ENCODE data around the gene INPP1.

- RRBS, result no CpG with 5 or more reads among the region's 1 CpG
Measured at GRCh38 chr2:188142731-188142947, 149.0 kb upstream of the GULP1 start.

DNA sequence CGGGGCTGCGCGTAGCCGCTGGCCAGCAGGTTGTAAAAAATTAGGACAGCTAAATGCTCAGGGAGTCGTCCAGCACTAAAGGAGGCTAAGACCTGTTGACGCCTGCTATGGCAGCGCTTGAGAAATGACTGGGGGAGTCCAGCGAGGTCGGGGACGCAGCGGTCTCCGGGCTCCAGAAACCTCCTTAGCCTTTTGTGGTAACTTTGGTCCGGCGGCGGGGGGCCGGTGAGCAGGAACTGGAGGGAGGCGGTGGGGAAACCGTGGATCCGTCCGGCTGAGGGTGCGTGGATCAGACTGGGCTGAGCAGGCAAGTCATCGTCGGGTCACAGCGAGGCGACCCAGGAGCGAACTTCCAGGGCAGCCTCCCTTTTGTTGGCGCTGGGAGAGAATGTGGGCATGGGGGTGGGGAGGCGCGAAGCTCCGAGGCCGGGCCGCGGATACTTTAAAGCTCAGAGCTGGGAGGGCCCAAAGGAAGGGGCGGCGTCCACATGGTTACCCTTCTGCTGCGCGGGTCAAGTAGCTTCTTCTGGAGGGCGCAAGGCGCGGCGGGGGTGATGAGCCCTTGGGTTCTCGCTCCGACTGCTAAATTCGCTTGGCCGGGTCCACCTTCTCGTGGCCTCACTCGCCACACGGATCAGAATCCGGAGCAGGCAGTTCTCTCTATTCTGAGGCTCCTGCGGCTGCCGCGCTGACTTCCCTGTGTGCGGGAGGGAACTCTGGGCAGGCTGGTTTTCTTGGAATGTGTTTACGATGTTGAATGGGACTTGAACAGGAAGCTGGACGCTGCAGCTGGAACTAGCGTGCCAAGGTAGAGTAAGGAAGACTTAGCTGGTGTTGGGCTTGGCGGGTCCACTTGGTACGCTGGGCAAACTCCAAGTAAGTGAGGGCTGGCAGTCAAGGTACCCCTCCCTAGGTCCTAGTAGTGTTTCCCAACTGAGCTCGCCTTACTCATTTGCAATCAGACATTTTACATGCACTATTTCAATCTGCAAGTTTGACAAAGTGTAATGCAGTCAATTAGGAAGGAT lies 945 bp downstream of the GULP1 start:
- RRBS, result 1% methylated on average over 6 of the region's 59 CpGs

DNA sequence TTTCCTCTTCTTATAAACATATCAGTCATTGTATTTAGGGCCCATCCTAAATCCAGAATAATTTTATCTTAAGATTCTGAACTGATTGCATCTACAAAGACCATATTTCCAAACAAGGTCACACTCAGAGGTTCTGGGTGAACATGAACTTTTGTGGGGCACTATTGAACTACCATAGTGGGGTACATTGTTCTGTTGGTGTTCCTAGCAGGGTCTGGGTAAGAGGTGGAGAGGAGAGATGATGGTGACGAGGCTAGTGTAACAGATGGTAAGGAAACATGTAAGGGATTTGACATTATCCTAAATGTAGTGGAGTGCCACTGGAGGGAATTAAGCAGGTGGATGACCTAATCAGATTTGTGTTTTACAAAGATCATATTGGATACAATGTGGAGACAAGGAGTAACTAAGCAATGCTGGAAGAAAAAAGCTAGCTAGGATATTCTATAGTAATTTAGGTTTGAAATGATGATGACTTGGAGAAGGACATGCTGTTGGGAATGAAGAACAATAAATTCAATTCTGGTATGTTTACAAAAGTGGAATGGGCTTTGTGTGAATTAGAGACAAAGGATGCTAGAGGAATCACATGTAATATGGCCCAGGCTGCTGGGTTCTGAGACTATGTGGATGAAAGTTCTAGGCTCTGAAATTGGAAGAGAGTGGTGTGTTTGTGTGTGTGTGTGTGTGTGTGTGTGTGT lies 108.7 kb downstream of the GULP1 start:
- RRBS, result no CpG with 5 or more reads among the region's 1 CpG

- RRBS, result no CpG with 5 or more reads among the region's 1 CpG
Measured at GRCh38 chr2:188406191-188406948, 114.7 kb downstream of the GULP1 start.

DNA sequence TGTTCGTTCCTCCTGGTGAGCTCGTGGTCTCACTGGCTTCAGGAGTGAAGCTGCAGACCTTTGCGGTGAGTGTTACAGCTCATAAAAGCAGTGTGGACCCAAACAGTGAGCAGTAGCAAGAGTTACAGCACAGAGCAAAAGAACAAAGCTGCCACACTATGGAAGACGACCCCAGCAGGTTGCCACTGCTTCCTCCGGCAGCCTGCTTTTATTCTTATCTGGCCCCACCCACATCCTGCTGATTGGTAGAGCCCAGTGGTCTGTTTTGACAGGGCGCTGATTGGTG lies 314.1 kb downstream of the GULP1 start:
- RRBS, result no CpG with 5 or more reads among the region's 6 CpGs

DNA sequence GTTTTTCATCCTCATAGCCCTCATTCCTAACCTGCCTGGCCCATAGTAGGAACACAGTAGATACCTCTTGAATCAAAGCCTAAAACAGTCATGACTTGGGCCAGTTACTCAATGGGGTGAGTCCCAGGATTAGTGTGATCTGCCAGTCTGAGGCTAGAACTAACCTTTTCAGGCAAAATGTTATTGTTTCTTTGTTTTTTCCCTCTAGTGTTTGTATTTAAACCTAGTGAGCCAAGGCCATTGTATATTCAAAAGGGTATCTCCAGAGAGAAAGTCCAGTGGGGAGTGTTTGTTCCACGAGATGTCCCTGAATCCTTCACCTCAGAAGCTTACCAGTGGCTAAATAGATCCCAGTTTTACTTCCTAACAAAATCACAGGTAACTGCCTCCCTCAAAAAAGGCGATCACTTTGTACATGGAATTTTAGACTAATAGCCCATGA lies 28.6 kb downstream of the WDR75 start:
- RRBS, result no CpG with 5 or more reads among the region's 2 CpGs

GRCh38 chr2:189541904-189543083 lies 38.3 kb downstream of the SLC40A1 start:
- RRBS, result no CpG with 5 or more reads among the region's 8 CpGs

DNA sequence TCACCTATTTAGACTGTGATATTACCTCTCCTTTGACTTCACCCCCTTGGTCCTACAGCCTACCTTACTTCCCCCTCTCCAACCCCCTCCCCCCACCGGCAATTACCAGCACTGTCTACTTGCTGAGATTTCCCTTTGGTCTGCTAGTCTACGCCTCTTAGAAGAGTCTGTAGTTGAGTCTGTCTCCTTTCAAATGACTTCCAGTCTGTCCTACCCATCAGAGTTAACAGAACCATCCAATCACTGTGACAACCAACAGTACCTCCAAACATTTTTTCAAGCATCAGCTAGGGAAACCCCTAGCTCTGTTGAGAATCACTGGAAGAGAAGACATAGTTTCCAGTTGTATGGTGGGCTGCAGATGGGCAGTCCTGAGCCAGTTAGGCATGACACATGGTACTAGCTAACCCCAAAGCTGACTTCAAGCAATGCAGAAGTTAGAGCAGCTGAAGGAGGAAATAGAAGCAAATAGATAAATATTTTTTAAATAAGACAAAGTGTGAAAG lies 2.9 kb upstream of the ASDURF start:
- RRBS, result no CpG with 5 or more reads among the region's 2 CpGs

DNA sequence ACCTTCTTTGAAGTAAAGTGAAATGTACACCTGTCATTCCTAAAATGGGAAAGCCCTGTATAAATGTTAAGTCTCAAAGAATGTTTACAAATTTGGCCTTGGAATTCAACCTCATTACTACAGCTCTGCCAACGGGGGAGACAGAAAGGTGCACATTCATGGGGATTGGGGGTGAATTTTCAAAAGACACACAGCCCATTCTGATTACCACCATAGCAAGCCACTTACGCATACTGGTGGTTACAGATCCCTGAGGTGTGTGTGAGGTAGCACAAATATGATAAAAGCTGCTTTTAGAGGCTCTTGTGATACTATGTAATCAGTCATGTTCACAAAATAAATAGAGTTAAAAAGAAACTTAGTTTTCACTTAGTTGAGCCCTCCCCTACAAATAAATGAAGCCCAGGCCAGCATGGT lies 1.1 kb downstream of the ASDURF start:
- RRBS, result no CpG with 5 or more reads among the region's 2 CpGs

- RRBS, result no CpG with 5 or more reads among the region's 2 CpGs
Measured at GRCh38 chr2:189854799-189855259, 70.6 kb downstream of the PMS1 start.

GRCh38 chr2:190279410-190280144 lies 40.0 kb downstream of the HIBCH start:
- RRBS, result 89% methylated on average over 2 of the region's 10 CpGs

DNA sequence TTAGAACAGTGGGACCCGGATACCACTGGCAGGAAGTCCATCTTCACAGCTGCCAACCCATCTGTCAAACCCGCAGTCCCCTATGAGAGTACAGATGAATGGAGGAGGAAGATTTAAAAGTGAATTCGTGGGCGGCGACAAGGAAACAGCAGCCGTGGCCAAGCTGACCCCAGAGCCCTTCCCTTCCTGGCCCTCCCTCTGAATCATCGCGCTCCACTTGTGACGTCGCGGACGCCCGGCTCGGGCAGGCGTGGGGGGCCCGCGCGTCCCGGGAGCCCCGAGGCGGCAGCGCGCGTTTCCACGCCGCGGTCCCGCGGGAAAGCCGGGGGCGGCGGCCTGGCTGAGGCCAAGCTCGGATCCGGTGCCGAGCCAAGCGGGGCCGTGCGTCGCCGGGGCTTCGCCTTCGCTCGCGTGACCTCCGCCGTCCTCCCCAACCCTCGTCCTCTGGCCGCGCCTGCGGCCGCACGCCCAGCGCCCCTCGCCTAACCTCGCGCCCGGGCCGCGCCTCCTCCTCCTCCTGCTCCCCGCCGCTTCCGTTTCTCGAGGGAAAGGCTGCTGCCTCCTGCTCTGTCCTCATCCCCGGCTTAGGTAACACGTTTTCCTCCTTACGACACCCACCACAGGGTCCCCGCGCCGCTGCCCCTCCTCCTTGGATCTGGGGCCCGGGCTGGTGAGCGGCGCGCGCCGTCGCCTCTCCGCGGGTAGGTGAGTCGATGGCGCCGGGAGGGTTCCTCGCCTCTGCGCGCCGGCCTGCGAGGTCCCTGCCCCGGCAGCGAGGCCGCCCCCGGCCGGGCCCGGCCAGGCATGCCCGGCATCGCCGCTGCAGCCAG lies at the start of gene INPP1:
Gene INPP1 (plus strand): TSS at position 216 of the 830 bp plus-strand sequence.
- RRBS, result 2% methylated on average over 52 of the region's 95 CpGs

- RRBS, result no CpG with 5 or more reads among the region's 8 CpGs
Measured at GRCh38 chr2:190441253-190441964, 33.3 kb downstream of the MFSD6 start.

DNA sequence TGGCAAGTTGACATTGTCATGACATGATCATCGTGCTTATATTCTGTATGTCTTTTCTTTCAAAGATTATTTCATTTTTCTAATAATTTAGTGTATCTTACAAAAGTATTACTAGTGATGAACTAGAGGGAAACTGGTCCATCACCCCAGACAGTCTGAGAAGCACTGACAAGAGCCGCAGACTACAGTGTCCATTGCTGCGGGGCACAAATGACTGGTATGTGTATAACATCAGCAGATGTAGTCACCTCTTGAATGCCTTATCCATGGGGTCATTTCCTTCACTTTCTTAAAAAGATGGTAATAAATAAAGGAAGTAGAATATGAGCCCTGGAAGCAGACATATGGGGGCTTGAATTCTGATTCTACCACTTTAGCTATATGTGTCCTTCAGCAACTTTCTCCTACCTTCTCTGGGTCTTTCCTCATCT lies 29.6 kb downstream of the NEMP2 start:
- RRBS, result no CpG with 5 or more reads among the region's 3 CpGs

DNA sequence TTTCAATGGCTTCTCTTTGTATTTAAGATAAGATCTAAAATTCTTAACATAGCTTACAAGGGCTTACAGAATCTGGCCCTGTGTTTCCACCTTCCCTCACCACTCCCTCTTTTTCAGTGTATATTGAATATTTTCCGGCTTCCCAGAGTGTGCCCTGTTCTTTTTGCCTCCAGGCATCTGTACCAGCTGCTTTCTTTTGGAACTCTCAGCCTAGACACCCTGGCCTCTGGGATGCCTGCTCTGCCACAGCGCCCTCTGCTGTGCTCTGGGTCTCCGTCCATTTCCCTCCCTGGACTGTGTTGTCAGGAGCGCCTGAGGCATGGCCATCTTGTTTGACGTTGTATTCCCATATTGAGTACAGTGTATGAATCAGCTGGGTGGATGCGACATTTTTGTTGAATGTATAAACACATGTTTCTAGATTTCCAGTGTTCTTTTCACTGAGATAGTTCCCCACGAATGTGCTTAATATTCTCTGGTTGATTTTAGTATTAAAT lies 31.4 kb downstream of the NAB1 start:
- RRBS, result no CpG with 5 or more reads among the region's 7 CpGs

DNA sequence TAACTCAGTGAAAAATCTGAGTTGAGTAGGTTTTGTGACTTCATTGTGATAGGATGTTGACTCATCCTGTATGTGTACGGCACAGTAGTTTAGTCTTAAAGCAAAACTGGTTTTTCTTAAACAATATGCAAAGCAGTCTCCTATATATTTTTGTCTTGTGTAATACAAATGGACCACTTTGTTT lies 1.5 kb downstream of the GLS start:
- RRBS, result no CpG with 5 or more reads among the region's 1 CpG

DNA sequence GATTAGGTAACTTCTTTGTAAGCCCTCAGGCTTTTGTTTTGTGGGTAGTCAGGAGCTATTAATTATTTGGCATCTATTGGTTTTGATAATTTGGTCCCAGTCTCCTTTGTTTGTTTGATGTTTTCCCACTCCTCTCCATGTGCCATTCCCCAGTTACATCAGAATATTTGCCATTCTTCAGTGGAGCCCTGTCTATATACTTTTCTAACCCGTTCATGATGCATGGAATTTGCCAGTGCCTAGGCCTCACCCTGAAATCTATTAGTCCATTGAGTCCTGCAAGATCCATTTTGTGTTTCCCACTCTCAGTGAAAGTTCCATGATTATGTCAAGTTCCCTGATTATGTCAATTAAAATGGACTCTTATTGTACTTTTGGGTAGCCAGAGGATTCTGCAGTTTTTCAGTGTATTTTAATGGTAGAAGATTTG lies 42.6 kb downstream of the GLS start:
- RRBS, result no CpG with 5 or more reads among the region's 1 CpG

GRCh38 chr2:190947677-190948468 lies 66.1 kb downstream of the STAT1 start:
- RRBS, result no CpG with 5 or more reads among the region's 4 CpGs

DNA sequence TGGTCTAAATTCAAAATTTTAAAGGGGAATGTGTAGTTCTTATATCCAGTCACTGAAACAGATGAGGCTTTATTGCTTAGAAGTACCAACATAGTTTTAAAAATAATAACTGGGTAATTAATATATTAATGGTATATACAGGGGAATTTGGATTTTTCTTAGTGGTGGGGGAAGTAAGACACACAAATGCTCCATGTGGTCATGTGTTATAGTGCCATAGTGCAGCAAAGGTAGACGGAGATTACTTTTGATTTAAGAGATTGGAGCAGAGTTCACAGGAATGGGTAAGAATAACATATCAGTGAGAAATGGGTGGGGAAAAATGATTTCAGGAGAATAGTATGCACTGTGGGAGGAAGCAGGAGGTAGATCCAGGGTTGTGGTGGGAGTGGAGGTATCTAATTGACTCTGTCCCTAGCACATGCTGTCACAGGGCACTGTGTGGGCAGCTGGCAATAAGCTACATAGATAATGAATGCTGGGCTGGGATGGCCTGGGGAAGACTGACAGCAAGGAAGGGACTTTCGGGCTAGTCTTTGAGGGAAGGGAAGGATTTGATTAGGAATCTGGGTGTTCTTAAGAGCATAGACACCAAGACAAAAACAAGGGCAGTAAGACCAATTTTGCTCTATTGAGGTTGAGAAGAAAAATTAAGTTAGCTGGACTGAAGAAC lies 65.3 kb downstream of the STAT1 start:
- RRBS, result no CpG with 5 or more reads among the region's 2 CpGs

- RRBS, result no CpG with 5 or more reads among the region's 5 CpGs
Measured at GRCh38 chr2:190963906-190964728, 49.9 kb downstream of the STAT1 start.

All from foreskin fibroblast (primary cell).